Pulmonary artery (tissue), 1 donor: ENCODE data around the genes ADGRE2, OR10H3 and OR10H4.

DNA sequence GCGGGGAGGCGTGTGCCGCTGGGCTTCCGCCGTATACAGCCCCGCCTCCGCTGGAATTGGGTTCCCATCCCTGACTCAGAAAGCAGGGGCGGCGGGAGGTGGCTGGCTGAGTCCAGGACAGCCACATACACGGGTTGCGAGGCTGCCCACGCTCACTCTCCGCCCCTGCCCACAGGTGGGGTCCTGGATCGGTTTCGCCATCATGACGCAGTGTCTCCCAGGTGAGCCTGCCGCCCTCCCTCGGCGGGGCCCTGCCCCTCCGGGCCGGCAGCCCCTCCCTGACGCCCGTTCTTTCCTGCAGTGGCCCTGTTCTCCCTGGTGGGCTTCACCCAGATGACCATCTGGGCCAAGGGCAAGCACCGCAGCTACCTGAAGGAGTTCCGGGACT is 6.4 kb downstream of the NDUFB7 start:
- PRO-cap: no peak

- PRO-cap: no peak
Observed at GRCh38 chr19:14676034-14676441, 1.4 kb upstream of the ADGRE3 start.

DNA sequence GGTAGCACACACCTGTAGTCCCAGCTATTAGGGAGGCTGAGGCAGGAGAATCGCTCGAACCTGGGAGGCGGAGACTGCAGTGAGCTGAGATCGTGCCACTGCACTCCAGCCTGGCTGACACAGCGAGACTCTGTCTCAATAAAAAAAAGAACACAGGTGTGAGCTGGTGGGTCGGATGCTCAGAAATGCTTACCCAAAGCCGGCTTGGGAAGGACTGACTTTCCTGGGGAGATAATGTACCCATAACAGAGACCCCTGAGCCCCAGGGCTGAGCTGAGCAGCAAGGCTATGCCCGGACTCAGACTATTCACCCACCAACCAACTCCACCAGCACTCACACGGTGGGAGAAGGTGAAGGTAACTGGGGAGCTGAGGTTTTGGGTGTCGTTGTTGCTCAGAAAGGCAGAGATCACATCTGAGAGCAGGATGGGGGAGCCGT is 23.0 kb downstream of the ADGRE2 start:
- PRO-cap: no peak

DNA sequence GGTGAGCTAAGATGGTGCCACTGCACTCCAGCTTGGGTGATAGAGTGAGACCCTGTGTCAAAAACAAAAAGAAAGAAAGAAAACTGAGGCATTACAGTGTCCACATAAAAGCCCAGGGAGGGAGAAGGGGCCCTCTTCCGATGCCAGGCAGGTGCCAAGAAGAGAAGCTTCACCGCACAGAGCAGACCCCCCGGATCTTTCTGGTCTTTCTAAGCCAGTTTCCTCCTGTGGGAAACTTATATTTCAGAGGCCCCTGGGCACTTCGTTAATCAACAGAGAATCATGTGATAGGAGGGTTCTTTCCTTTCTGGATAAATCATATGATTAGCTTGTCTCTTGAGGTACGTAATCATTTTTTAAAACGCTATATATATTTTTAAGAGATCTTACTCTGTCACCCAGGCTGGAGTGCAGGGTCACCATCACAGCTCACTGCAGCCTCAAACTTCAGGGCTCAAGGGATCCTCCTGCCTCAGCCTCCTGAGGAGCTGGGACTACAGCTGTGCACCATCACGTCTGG is at the start of gene ADGRE2:
Gene ADGRE2 (minus strand): TSS at position 211 of the 520 bp plus-strand sequence.
- PRO-cap: no peak

- PRO-cap: no peak
Observed at GRCh38 chr19:14837643-14837842, 2.6 kb upstream of the OR7A5 start.

- PRO-cap: no peak
Observed at GRCh38 chr19:15125849-15126167, 222 bp upstream of the ILVBL start.

DNA sequence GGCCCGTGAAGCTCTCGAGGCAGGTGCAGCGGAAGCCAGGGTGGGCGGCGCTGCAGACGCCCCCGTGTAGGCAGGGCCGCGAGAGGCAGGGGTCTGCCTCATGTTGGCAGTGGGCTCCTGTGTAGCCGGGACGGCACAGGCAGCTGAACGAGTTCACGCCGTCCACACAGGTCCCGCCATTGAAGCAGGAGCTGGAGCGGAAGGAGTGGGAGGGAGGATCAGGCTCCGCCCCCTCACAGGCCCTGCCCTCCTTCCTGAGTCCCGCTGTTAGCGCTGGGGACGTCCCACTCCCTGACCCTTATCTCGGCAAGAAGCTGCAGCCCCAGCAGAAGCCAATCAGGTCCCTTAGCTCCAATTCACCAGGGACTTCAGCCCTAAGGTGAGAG is 19.8 kb downstream of the NOTCH3 start:
- PRO-cap: no peak

GRCh38 chr19:15249616-15250698 is 17.7 kb upstream of the EPHX3 start:
- PRO-cap: bidirectional peak, plus-strand start at chr19:15250590, minus-strand start at chr19:15250474

DNA sequence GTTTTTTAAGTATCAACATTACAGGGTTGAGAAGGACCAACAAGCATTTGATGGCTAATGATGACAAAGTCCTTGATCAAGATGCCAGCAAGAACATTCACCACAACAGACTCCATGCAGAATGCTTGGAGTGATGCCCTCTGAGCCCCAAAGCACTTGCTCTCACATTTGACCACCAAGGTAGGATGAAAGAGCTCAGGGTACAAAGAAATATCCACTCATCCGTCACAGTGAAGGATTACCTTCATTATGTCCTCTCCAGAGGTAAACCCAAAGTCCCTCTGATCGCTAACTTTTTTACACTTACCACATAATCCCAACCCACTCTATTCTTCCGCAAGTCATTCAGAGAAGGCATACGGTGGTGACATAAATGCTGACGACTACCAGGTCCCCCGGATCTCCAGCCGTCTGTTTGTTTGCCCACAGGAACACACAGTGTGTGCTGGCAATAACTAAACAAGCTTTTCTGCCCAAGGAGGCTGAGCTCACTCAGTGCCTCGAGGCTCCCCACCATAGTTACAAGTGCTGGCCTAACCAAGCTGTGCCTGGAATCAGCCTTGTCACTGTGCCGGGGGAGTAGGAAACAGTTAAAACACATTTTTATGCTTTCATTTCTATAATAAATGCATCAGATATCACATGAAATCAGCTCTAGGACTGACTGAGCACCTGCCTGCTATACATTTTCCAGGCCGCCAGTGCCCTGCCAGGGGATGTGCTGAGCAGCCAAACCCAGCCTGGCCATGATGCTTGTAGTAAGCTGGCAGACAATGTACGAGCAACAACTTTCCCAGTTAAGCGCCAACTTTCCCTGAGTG is 28.3 kb downstream of the BRD4 start:
- PRO-cap: no peak

DNA sequence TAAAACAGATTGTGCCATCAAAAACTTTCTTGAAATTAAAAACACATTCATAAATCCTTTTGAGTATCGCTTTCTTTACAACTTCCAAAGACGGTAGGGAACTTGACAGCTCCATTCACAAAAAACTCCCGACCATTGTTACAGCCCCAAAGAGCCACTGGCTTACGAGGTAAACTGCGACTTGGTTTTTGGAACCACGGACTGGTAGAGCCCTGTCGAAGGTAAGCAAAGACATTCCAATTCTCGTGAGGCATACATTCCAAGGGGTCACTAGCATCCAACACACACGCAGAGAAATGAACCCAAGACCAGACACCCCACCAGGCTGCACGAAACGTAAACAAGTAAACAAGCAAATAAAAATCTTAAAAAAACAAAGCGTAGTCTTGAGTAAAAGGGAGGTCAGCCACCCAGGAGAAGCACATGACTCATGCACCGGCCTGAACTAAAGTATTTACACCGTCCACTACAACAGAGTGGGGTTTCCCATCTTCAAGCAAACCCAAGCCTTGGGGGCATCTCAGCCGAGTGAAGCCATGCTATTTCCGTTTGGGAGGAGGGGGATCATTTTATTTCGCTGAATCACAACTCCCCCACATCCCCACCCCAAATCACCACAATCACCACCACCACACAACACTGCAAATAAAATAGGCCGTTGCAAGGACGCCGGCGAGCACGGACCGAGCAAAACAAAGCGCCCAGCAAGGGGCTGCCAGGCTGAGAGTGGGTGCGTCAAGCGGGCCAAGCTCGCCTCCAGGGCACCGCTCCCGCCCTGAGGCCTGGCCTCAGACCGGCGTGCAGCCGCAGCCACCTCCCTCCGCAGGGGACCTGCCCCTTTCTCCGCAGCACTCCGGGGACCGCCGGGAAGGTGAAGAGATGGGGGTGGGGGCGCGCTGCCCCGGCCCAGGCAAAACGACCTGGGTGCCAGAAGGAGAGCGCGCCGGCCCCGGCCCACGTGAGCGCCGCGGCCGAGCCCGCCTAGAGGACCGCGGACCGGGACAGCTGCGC is 1.2 kb downstream of the BRD4 start:
- PRO-cap: no peak

DNA sequence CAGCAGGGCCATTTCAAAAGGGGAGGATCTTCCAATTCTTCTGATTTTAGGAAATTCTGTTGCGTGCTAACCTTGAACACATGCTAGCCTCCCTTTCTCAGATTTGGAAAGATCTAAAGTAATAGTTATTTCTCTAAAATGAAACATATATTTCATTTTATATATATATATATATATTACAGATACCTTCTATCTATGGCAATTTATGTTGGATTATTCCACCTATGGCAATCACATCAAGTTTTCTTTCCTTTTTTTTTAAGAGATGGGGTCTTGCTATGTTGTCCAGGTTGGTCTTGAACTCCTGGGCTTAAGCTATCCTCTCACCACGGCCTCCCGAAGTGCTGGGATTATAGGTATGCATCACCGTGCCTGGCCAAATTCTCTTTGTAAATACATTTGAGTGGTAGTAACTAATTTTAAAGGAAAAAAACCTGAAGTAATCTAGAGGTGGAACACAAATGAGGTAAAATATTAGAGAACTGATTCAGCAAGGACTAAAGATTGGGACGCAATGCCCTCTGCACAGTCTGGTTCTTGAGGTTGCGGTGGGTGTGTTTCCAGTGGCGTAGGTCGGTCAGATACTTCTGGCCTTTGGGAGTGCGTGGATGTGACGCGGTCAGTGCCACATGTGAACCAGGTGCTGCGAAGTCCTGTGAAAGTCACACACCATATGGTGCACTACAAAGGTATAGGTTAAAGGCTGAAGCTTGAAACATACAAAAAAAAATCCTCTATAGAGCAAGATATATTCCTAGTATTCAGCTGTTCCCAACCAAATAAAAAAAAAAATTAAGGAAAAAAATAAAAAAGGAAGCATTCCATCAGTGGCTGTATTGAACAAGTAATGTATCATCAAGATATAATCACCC is 21.7 kb upstream of the BRD4 start:
- PRO-cap: no peak

GRCh38 chr19:15358312-15359337 is 21.0 kb downstream of the AKAP8 start:
- PRO-cap: no peak

DNA sequence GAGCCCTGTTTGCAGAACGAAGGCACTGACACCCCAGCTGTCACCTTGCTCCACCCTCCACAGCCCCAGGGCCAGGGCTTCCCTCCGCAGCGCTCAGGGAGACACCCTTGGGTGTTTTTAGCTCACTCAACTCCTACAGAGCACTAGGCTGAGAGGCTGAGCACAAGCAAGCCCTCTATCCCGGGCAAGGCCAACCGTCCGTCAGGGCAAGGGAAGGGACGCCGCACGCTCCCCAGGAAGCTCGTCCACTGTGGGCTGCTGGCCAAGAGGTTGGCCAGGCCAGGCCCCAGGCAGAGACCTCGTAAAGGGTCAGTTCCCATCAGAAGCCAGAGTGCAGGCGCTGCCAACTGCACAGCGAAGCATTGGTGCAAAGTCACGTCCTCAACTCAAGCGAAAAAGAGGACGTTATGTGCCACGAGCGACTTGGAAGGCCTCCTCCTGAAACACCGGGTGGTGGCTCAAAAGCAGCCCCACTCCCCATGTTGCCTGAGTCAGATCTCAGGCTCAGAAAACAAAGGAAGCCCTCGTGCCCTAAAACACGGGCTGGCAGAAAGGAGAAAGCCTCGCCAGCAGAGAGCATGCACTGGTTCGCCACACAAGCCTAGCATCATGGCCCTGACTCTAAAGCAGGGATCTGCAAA is 4.8 kb downstream of the AKAP8 start:
- PRO-cap: unidirectional peak, minus-strand start at position 203 of the sequence; bidirectional peak, plus-strand start at position 556 of the sequence, minus-strand start at position 250 of the sequence

DNA sequence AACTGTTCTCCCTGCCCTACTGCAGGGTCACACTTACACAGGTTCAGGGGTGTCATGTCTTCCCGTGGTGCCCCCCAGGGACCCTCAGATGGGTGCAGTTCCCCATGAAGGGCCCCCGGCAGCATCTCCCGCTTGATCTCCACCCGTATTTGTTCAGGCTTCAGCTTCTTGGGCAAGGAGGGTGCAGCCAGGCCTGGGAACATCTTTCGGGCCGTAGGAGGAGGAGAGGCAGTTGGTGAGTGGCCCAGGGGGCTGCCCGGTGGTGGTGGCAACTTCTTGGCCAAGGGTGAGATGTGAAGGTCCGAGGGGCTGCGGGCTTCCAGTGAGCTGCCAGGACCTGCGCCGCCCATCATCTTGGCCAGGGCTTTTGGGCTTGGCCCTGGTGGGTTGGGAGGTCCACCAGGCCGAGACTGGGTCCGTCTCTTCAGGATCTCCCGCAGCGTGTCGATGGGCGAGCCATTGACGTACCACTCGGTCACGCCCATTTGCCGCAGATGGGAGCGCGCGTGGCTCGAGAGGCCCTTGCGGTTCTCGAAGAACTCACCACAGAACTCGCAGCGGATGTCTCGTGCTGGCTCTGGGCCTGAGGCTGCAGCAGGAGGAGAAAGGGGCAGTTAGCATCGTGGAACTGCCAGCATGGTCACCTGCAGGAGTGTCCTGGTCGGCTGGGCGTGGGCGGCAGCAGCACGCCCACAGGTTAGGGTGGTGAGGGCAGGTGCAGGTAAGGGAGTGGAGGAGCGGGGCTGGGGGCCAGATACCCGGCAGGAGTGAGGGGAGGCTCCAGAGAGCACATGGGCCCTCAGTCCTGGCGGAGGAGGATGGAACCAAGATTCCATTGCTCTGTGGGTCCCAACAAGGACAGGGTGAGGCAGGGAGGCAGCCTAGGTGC is 8.4 kb upstream of the AKAP8L start:
- PRO-cap: no peak

- PRO-cap: no peak
Observed at GRCh38 chr19:15696788-15697324, 24.0 kb downstream of the CYP4F12 start.

- PRO-cap: no peak
Observed at GRCh38 chr19:15737650-15738099, at the start of gene OR10H3. OR10H3 (plus strand) TSS chr19:15737985.

DNA sequence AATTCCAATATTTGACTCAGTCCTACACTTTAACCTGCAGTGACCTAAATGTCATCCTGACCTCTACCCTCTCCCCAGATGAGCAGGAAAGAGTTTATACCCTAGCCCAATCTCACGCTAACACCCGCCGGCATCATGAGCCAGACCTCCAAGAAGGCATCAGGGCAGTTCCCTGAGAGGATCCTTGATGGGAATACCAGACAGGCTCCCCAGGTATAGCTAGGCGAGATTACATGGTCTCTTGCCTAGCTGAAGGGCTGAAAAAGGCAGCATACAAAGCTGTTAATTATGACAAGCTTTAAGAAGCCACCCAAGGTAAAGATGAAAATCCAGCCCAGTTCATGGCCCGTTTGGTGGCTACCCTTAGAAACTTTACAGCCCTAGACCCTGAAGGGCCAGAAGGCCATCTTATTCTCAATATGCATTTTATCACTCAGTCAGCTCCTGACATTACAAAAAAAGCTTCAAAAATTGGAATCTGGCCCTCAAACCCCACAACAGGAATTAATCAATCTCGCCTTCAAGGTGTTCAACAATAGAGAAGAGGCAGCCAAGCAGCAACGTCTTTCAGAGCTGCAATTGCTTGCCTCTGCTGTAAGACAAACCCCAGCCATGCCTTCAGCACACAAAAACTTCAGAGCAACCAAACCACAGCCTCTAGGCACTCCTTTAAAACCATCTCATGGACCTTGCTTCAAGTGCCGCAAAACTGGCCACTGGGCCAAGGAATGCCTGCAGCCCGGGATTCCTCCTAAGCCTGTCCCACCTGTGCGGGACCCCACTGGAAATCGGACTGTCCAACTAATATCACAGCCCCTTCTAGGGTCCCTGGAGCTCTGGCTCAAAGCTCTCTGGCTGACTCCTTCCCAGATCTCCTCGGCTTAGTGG is 15.2 kb upstream of the OR10H1 start:
- PRO-cap: no peak

DNA sequence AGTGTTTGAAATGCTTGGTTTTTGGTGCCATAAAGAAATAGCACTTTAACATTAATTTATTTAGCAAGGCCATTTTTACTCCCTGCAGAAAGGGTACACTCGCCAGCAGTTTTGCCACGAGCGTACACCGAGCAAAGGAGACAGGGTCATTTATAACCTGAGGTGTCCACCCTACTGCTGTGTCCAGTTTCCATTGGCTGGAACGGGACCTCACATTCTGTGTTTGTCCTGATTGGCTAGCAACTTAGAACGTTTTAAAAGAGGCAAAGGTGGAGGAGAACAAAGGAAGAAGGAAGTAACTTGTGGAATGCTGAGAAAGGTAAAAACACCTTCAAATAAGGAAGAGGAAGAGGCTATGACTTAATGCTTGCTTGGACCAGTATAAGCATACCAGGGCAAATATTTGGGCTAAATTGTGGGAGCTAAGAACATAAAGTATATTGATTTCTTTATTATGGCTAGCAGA is 21.9 kb upstream of the OR10H1 start:
- PRO-cap: no peak

DNA sequence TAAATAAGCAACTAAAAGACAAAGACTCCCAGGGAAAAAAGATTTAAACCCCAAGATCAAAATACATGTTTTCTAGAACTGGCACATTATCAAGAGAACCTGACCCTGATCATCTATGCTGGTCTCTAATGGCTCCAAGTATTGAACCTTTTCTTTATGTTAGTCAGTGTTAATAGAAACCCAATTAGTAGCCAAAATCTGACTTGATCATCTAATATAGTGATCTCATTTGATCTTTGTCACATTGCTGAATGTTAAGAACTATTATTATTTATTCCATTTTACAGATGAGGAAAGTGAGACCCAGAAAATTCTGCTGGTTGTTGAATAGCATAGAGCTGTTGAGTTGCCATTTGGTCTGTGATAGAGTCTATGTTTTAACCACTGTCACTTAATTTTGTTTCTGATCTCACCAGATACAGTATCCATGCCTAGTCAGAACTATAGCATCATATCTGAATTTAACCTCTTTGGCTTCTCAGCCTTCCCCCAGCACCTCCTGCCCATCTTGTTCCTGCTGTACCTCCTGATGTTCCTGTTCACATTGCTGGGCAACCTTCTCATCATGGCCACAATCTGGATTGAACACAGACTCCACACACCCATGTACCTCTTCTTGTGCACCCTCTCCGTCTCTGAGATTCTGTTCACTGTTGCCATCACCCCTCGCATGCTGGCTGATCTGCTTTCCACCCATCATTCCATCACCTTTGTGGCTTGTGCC is at the start of gene OR10H4:
Gene OR10H4 (plus strand): TSS at position 428 of the 724 bp plus-strand sequence.
- PRO-cap: no peak

GRCh38 chr19:16075391-16075743 is 928 bp upstream of the TPM4 start:
- PRO-cap: no peak